Measurements from ENCODE around the genes PRDX6 and KLHL20.

DNA sequence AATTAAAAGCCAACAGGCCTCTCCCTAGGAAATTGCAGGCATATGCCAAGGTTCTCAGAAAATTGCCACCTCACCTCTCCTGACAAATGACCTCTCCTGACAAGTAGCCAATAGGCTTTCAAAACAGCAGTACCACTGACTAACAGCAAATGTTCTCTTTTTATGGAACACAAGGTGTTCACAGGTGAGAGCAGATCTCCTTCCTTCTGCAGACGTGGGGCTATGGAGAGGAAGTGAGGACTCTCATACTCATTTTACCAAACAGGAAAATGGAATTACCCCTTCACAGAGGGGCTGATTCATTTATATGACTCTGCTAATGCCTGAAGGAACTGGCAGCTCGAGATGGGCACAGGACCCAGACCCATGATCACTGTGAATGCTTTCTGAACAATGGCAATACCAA is 32.7 kb upstream of the SUCO start:
- RRBS, result no CpG with 5 or more reads among the region's 2 CpGs

- RRBS, result no CpG with 5 or more reads among the region's 8 CpGs
These were observed 116.9 kb downstream of the FASLG start for GRCh38 chr1:172775600-172776373.

- RRBS, result 3% methylated on average over 16 of the region's 26 CpGs
These were observed at the start of gene PRDX6 for GRCh38 chr1:173477224-173477430. Gene PRDX6, plus strand, starts transcription at chr1:173477335.

GRCh38 chr1:173507573-173508011 is 30.5 kb downstream of the PRDX6 start:
- RRBS, result no CpG with 5 or more reads among the region's 6 CpGs

DNA sequence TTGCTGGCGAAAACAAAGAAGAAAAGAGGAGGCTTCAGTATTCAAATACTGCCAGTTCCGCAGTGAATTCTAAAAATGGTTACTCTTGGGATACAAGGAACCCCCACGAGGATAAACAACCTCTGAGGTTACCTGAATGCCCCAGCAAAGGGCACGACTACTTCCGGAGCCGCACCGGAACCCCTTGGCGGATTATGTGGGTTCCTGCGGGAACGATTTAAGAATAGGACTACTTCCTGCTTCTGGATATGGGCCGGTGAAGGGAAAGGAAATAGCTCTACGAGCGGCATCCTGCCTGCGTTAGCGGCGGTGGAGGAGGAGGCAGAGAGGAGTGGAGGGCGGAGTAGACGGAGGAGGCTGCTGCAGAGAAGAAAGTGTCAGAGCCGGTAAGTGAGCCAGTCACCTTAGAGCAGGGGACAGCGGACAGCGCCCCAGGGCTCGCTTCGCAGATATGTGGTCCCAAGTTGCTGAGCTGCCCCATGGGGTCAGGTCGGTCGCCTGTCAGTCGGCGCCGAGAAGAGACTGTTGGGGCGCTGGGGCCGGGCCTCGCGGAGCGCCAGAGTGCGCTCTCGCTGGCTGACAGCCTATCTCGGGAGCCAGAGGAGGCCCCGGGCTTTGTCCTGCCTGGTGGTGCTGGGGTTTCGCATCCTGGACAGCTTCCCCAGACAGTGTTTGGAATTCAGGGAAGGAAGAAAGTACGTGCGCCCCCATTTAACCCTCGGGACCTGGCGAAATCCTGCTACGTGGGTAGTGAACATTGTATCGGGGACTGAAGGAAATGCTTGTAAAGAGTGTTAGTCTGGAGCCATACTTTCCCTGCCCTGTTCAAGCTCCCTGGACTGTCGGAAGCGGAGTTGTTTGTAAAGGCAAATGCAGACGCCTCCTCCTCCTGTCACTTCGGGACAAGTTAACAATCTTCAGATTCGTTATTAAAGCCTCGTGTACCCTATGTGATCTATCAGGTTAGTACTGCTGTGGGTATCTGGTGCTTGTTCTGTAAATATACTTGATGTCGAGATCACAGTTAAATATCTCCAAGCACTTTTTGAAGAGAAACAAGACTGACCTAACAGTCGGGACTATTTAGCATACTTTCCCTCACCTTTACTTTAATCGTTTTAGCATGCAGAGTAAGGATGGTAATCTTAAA is at the start of gene KLHL20:
TSS of gene KLHL20 (plus strand) at position 289 of the 1,150 bp plus-strand sequence.
- RRBS, result 5% methylated on average over 14 of the region's 53 CpGs

GRCh38 chr1:173726757-173727294 is 12.0 kb downstream of the KLHL20 start:
- RRBS, result no CpG with 5 or more reads among the region's 13 CpGs

DNA sequence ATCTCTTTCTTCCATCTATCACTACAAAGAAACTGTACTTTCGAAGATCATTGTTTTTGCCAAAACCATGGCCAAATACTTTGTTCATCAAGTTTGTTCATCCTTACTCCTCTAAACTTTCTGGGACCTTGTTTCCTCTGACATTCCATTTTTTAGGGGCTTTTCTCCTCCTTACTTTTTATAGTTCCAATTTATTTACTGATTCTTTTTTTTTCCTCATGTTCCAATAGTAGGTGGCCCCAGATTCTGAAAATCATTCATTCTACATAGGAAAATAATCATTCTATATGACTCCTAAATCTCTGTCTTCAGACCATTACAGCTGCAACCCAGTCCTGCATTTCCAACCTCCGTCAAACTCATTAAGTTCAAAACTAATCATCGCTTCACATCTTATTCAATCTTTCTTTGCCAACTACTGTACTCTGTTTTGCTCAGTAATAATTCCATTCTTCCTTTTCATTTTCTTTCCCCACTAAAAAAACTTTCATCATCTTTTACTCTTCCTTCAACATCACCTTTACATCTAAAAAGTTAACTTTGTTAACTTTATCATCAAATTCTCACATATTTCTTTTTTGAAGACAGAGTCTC is 2.2 kb upstream of the DARS2 start:
- RRBS, result no CpG with 5 or more reads among the region's 3 CpGs

DNA sequence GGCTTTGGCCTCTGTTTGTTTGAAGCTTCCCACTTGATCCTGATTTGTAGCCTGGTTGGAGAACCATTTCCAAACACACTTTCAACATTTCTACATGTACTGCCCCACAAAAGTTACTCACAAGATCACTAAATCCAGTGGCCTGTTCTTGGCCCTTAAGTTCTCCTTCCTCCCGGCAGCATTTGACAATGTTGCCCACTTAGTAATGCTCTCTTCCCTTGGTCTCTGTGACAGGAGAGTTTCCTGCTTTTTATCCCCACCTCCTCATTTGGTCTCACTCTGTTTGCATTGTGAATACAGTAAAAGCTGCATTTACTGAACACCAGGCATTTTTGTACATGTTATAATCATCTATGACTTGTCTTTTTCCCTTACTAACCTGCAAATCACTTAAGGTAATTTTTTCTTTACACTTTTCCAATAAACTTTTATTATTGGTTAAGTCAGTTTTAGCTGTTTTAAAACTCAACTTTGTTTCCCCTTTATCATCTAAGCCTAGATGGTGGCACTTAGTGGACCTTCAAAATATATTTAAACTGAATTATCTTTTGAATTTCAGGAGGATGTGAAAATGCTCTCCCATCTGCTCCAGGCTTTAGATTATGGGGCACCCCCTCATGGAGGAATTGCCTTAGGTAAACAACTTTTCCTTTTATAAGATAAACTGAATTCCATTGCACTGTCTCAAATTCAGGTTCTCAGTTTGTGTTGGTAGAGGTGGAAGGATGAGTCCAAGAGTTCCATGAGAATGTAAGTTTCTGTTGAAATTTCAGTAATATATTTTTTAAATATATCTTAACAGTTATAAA is 11.9 kb upstream of the ZBTB37 start:
- RRBS, result no CpG with 5 or more reads among the region's 1 CpG

DNA sequence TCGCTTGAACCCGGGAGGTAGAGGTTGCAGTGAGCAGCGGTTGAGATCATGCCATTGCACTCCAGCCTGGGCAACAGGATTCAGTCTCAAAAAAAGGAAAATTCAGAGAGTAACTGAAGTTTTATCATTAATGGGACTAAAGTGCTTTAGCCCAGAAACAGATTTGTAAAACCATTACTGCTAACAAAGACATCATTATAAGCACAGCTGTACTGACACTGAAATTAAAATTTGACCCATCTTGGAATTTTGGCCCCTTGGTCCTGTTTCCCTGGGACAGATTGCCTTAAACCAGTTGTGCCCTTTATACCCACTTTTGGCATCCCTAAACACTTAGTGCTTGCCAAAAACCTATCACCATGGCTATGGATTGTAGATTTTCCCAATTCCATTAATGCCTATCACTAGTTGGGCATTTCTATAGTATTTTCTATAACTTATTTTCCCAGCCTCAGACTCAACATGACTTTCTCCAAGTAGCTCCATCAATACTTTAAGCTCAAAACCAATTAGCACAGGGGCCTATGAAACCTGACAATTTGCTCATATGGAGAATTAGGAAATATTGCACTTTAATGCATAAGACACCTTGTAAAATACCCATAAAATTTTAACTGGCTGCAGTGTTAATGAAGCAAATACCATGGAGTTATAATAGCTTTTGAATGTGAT is 4.9 kb upstream of the ZBTB37 start:
- RRBS, result no CpG with 5 or more reads among the region's 3 CpGs

DNA sequence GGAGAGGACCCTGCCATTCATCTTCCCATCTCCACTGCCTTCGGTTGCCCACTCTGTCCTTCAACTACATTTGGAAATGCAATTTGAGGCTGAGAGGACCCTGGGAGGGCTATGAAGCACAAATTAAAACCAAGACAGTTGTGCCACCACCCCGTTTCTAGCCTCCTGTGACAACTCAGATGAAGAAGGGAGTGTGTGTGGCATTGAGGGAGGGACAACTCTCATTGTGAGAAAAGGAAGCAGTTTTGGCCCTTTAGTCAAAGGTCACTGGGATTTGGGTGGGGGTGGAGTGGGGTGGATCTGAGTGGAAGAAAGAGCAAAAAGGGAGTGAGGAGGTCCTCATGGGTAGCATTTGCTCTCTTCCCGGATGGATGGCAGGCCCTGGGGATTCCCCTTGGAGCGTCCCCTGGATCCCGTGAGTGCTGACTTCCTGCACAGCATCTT is 579 bp downstream of the SERPINC1 start:
- RRBS, result no CpG with 5 or more reads among the region's 5 CpGs

DNA sequence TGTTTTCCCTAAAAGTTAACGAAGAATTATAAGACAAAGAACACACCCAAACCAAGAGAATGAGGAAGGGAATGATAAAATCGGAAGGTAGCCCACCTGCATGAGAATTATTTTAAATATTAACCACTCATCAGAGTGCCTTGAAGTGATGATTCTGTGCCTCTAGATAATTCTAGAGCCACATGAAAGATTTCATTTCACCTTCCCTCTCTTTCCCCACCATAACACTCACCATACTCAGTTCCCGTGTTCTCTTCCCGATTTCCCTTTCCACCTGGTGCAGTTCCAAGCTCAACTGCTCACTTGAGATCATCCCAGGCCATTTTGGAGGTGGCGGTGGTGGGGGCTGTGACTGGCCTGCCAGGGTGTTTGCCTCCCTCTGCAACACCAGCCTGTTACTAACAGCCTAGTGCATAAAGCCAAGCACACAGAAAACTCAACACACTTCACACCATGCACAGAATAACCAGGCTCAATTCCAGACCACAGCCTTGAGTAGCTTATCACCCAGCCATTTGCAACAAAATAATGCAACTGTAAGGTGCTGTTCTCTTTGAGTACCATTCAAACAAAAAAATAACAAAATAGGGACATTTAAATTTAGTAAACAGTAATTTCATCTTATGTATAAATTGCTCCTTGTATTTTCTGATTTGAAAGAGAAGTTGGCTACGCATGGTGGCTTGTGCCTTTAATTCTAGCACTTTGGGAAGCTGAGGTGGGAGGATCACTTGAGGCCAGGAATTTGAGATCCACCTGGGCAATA is 26.3 kb upstream of the SERPINC1 start:
- RRBS, result no CpG with 5 or more reads among the region's 6 CpGs

- RRBS, result no CpG with 5 or more reads among the region's 4 CpGs
These were observed 38.7 kb downstream of the RC3H1 start for GRCh38 chr1:173983320-173983913.

- RRBS, result no CpG with 5 or more reads among the region's 2 CpGs
These were observed 31.2 kb downstream of the RABGAP1L start for GRCh38 chr1:174190608-174190873.

- RRBS, result no CpG with 5 or more reads among the region's 7 CpGs
These were observed 45.4 kb downstream of the RABGAP1L start for GRCh38 chr1:174204529-174205264.

DNA sequence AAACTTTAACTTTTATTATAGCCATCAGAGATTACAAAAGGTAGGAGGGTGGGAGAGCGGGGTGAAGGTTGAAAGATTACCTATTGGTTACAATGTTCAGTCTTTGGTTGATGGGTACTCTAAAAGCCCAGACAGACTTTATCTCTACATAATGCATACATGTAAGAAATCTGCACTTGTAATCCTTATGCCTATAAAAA is 111.0 kb downstream of the RABGAP1L start:
- RRBS, result no CpG with 5 or more reads among the region's 1 CpG

DNA sequence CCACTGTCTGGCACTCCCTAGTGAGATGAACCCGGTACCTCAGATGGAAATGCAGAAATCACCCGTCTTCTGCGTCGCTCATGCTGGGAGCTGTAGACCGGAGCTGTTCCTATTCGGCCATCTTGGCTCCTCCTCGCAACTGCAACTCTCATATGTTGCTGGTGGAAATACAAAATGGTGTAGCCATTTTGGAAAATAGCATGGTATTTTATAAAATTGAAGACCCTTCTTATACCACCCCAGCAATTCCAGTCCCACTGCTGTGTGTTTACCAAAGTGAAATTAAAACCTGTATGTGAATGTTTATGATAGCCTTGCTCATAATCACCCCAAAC is 64.1 kb upstream of the GPR52 start:
- RRBS, result no CpG with 5 or more reads among the region's 7 CpGs

- RRBS, result no CpG with 5 or more reads among the region's 7 CpGs
These were observed 165.1 kb upstream of the CACYBP start for GRCh38 chr1:174834407-174835379.

- RRBS, result no CpG with 5 or more reads among the region's 7 CpGs
These were observed 1.2 kb upstream of the KIAA0040 start for GRCh38 chr1:175193585-175194280.

DNA sequence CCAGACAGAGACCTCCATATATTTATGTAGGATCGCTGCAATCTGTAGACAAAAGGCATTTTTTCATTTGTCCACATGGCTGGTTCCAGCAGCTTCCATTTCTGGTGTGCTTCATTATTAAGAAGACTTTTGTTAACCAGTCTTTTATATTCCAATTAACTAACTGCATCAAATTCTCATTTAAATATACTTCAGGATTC is 224.9 kb upstream of the TNR start:
- RRBS, result no CpG with 5 or more reads among the region's 1 CpG